T47D (cell line): ENCODE measurements around a stretch of chr15.

GRCh38 chr15:90956319-90957074 lies 1.8 kb downstream of the RCCD1 start:
- RRBS = 1% methylated on average over 11 of the region's 59 CpGs

GRCh38 chr15:91059396-91059759 lies 37.0 kb upstream of the VPS33B start:
- RRBS = no CpG with 5 or more reads among the region's 3 CpGs

- RRBS = no CpG with 5 or more reads among the region's 3 CpGs
Observed at GRCh38 chr15:91890529-91890995, 37.1 kb downstream of the SLCO3A1 start.

GRCh38 chr15:91946503-91947234 lies 93.2 kb downstream of the SLCO3A1 start:
- RRBS = no CpG with 5 or more reads among the region's 12 CpGs

- RRBS = no CpG with 5 or more reads among the region's 13 CpGs
Observed at GRCh38 chr15:91965802-91966517, 112.5 kb downstream of the SLCO3A1 start.

GRCh38 chr15:92062347-92063022 lies 209.0 kb downstream of the SLCO3A1 start:
- RRBS = no CpG with 5 or more reads among the region's 9 CpGs

DNA sequence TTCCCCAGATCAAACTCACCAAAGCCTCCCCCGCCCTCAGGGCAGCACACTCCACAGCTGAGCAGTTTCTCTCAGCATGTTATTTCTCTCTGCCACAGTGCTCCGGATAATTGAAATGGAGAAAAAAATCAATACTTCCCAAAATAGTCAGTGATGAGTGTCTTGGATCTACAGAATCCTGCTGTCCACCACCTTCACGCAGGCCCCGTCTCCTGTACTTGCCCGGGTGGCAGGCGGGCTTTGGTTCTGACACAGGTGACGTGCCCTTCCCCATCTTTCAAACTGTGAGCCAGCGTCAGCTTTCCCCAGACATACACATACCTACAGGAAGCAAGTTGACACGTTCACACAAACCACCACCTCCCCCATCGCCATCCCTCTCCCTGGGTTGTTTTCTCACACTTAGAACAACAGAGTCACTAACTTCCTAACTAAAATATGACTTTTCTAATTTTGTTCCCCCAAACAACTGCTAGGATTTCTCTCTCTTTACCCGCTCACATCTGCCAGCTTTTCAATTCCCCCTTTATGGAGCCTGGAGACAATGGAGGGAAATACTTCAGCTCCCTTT lies 248.2 kb downstream of the SLCO3A1 start:
- RRBS = 76% methylated on average over 4 of the region's 11 CpGs

DNA sequence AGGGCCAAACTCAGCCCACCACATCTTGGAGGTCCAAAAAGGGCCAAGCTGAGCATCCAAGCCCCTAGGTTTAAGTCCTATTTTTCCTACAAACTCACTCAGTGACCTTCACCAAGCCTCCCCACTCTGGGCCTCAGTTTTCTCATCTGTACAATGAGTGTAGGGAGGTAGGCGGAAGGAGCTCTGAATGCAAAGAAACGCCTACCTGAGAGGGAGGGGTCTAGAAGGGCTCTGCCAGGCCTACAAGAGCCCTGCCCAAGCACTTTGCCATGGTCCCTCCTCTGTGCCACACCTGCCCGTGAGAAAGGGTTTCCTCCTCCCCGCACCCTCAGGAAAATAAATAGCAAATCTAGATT lies 7.1 kb downstream of the FAM174B start:
- RRBS = no CpG with 5 or more reads among the region's 4 CpGs

- RRBS = no CpG with 5 or more reads among the region's 41 CpGs
Observed at GRCh38 chr15:92733618-92734690, 78.4 kb upstream of the FAM174B start.

DNA sequence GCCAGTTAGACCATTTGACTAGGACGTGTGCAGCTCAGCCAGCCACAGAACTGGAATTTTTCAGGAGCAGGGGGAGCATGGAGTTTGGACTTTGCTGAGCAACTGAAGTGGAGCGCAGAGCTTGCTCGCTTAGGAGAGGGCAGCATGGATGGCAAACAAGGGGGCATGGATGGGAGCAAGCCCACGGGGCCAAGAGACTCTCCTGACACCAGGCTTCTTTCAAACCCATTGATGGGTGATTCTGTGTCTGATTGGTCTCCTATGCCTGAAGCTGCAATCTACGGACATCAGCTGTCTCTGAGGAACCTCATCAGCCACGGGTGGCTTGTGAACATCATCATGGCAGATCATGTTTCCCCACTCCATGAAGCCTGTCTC lies 104.6 kb upstream of the CHD2 start:
- RRBS = no CpG with 5 or more reads among the region's 6 CpGs

- RRBS = 2% methylated on average over 11 of the region's 45 CpGs
Observed at GRCh38 chr15:92807910-92809003, 91.9 kb upstream of the CHD2 start.

DNA sequence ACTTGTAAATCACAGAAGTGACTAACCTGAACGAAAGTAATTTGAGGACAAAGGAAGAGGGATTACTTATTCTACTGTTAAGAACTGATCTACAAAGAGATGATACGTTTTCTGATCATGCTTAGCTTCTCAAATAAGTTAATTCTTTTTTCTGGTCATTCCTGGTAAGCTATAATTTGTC lies 80.4 kb upstream of the CHD2 start:
- RRBS = no CpG with 5 or more reads among the region's 2 CpGs

- RRBS = no CpG with 5 or more reads among the region's 3 CpGs
Observed at GRCh38 chr15:92877373-92877939, 22.7 kb upstream of the CHD2 start.

DNA sequence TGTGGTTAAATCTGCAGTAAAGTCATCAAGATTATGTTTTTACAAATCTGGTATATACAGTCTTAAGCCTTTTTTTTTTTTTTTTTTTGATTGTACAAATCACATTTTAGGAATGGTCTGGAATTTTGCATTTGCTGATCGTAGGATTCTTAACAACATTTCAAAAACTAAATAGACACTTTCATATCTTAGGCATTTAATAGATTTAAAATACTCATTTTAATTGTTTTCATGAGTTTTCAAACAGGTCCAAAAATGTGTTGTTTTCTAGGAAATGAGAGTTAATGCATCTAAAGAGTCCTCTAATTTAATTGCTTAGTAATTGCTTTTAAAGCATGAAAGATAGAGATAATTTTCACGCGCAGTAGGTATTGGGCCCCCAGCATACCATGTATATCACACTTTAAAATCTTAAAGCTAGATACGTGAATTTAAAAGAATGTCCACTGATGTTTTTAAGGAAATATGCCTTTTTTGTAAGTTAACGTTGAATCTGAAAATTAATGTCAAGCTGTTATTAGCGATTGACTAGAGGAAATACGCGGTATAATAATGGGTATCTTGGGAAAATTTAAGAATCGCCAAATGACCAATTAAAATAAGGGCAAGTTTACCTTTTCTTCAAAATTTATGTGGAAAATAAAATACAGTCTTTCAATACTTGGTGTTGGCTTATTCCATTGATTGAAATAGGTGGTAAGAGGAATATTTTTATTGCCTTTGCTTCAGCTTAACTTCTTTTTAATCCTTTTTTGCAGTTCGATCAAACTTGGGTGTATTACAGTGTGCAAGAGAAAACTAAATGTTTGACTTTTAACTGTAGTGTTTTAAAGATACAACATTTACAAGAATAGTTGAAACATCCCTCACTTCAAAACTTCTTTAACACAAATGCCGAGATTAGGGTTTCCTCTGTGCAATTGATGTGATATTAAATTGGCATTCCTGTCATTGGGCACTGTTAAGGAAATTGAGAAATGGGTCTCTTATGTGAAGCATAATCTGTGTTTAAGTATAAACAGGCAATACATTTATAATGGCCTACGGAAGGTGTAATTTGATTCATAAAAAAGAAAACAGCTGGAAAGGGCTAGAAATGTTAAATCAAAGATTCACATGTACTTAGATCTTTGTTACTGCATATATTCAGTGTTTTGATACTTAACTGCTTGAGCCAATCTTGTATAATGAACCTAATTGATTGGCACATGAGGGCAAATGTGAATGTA lies 13.2 kb upstream of the CHD2 start:
- RRBS = no CpG with 5 or more reads among the region's 12 CpGs

GRCh38 chr15:92908900-92909846 lies 9.0 kb downstream of the CHD2 start:
- RRBS = no CpG with 5 or more reads among the region's 11 CpGs

DNA sequence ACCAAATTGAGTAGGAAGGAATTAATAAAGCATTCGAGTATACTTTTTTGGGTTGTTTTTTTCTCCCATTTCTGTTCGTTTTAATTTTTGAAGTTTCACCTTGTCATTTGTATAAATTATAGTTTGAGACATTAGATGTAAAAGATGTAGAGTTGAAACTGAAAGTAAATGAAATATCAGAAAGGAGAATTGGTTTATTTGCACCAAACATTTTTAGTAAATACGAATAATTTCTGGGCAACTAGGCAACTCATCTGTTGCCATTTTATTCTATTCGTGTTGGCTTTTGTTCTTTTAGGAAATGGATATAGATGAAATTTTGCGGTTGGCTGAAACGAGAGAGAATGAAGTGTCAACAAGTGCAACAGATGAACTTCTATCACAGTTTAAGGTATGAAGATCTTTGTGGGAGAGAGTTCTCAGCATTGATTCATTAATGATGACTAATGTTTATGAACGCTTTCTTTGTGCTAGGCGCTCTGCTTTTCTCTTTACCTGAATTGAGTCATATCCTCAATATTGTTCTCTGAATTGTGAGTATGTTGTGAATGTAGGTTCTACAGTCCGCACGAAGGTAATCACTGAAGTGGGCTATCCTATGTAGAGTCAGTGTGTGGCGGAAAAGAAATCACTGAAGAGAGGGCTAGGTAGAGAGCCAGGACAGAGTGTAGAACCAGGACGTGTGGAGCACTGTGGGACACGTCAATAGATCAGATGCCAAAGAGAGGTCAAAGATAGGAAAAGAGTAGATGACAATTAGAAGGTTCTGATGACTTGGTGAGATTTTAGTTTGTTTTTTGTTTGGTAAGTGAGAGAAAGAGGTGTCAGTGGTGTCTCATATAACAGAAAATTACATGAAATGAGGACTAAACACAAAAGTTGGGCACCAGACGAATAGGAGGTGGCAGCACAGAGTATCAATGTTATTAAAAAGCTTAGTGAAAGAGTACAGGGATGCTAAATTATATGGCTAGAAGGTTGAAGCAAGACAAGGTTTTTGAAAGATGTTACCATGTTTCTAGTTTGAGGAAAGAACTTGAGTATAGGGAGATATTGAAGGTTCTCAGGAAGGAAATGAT lies 81.3 kb downstream of the CHD2 start:
- RRBS = no CpG with 5 or more reads among the region's 14 CpGs

DNA sequence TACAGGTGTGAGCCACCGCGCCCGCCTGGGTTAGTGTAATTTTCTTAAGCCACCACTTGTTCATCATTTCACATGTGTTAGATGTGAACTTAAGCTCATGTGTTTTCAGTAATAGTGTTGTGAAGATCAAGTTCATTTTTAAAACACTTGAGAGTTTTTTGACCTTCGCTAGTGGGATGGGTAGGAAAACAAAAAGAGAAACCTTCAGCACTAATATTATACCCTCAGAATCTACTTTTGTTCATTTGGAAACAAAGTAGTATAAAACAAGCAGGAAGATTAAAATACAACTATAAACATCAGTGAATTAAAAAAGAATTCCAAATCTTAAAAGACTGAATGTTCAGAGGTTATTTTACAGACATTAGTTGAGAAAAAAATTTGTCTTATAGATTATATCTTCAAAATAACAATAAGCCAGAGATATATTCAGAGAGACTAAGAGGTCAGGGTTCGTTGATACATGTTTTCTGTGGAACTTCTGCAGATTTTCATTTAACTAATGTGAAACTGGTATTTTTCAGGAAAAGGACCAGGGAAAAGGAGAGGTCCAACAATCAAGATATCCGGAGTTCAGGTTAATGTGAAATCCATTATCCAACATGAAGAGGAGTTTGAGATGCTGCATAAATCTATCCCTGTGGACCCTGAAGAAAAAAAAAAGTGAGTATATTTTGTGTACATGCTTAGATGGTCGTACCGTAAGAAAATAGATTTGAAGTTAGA lies 92.4 kb downstream of the RGMA start:
- RRBS = no CpG with 5 or more reads among the region's 8 CpGs

- RRBS = no CpG with 5 or more reads among the region's 2 CpGs
Observed at GRCh38 chr15:93002084-93002545, 86.9 kb downstream of the RGMA start.

- RRBS = no CpG with 5 or more reads among the region's 28 CpGs
Observed at GRCh38 chr15:93028277-93029251, 60.4 kb downstream of the RGMA start.

DNA sequence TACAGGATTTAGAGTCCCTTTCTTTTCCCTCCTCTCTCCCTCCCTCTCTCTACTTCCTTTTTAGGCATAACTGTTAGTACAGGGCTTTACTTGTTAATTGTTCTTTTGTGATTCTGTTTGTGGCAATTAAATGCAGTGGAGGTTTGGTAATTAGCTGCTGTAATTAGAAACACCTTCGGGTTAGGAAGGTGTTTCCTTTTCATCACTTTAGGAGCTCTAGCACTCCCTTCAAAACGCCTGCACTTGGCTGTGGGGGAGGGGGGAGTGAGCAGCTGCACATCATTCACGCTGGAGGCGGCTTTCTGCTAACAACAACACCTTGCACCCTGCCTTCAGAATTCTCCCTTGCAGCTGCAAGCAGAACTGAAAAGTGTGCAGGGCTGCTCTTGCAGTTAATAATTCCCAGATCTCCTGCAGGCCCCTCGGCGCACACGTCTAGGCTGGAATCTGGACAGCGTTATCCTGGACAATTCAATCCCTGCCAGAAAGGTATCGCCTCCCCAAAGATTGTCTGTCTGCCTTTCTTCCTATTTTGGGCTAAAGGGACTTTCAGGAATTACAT lies 242.7 kb upstream of the RGMA start:
- RRBS = no CpG with 5 or more reads among the region's 9 CpGs